Parietal lobe (tissue), 2 donors: ENCODE data around the gene TRIM49D1.

GRCh38 chr11:86815048-86815401 is 14.7 kb downstream of the PRSS23 start:
- RAMPAGE, long total RNA, result no peak

GRCh38 chr11:86919606-86920079 is 35.6 kb downstream of the FZD4 start:
- RAMPAGE, long total RNA, result no peak

DNA sequence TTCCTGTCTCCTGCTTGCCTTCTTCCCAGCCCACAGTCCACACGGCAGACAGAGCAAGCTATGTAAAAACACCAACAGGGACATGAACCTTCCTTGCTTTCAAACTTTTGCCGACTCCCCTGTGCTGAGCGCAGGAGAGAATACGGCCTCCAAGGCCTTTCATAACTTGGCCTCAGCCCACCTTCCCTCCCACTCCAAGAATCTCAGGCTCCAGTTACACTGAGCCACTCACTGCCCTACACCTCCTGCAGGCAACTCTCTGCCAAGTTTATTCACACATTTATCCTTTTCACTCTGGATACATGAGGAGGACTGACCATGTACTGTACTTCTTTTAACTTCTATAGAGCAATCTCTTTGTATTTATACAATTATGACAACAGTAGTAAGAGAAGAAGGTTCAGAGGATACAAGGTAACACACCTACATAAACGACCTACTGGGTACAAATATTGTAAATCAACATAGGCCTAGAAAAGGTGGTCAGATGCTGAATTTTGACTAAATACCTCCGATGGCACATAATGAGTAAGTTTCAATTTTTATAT is 14.6 kb downstream of the FZD4 start:
- RAMPAGE, long total RNA, result no peak

GRCh38 chr11:88338306-88338736 is 785 bp upstream of the CTSC start:
- RAMPAGE, long total RNA, result no peak

GRCh38 chr11:89922189-89922420 is at the start of gene TRIM49D1:
Gene TRIM49D1, minus strand, starts transcription at chr11:89922245.
- RAMPAGE, long total RNA, result no peak

- RAMPAGE, long total RNA, result no peak
Observed at GRCh38 chr11:93329908-93330241, 667 bp upstream of the DEUP1 start.

- RAMPAGE, long total RNA, result no peak
Observed at GRCh38 chr11:93570675-93571274, 27.6 kb upstream of the SMCO4 start.

GRCh38 chr11:93737840-93738969 is 3.1 kb downstream of the TAF1D start:
- RAMPAGE, long total RNA, result no peak

GRCh38 chr11:93797834-93798794 is 14.0 kb downstream of the MED17 start:
- RAMPAGE, long total RNA, result no peak

- RAMPAGE, long total RNA, result no peak
Observed at GRCh38 chr11:94400911-94401213, 357 bp downstream of the GPR83 start.

GRCh38 chr11:94536930-94537393 is 6.8 kb upstream of the FUT4 start:
- RAMPAGE, long total RNA, result no peak

DNA sequence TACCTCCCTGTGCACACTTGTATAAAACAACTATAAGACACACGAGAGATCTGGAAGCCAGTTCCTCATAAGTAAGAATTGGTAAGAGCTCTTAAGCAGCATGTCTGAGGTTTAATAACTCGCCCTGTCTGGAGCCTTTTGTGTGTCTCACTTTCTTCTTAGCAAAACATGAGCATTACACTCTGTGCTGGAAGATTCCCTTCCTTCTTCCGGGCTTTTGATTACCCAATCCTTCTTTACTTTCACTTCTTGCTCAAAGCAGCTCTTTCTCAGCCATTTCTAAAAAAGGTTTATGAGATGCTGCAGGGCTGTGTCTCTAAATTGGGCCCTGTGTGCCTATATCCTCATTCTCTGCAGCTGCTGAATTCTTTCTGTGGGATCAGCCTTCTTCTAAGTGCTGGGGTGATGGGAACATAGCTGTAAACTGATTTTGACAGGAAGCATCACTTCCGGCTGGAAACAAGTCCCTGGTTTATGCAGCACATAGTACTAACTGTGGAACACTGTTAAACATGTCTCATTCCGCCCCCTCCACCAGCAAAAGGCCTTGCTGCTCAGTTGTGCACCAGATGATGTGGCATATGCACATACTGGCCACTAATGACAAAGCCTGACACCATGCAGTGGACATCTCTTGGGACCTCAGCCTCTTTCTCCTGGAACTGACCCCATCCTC is 71.8 kb downstream of the PIWIL4 start:
- RAMPAGE, long total RNA, result no peak

DNA sequence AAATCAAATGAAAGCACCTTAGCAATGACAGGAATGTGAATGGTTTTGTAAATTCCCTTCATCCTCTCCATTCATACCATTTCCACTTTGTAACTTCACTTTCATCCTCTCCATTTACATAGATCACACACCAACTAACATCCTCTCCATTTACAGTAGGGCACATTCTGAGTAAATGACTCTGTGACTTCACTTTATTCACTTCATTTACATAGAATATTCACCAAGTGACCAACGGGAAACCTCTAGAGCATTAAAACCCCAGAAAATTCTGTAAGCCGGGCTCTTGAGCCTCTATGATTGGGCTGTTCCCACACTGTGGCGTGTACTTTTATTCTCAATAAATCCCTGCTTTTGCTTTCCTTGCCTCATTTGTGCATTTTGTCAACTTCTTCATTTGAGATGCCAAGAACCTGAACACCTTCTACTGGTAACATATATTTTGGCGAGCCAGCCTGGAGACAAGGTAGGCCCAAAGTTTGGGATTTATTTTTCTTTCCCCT is 83.0 kb downstream of the PIWIL4 start:
- RAMPAGE, long total RNA, result no peak

- RAMPAGE, long total RNA, result no peak
Observed at GRCh38 chr11:94706274-94706665, 61.9 kb upstream of the AMOTL1 start.

GRCh38 chr11:94740198-94740989 is 27.8 kb upstream of the AMOTL1 start:
- RAMPAGE, long total RNA, result no peak

- RAMPAGE, long total RNA, result no peak
Observed at GRCh38 chr11:94788467-94788900, 20.3 kb downstream of the AMOTL1 start.

- RAMPAGE, long total RNA, result no peak
Observed at GRCh38 chr11:94821432-94821932, 53.3 kb downstream of the AMOTL1 start.

- RAMPAGE, long total RNA, result no peak
Observed at GRCh38 chr11:95037300-95037712, 12.2 kb downstream of the KDM4E start.

DNA sequence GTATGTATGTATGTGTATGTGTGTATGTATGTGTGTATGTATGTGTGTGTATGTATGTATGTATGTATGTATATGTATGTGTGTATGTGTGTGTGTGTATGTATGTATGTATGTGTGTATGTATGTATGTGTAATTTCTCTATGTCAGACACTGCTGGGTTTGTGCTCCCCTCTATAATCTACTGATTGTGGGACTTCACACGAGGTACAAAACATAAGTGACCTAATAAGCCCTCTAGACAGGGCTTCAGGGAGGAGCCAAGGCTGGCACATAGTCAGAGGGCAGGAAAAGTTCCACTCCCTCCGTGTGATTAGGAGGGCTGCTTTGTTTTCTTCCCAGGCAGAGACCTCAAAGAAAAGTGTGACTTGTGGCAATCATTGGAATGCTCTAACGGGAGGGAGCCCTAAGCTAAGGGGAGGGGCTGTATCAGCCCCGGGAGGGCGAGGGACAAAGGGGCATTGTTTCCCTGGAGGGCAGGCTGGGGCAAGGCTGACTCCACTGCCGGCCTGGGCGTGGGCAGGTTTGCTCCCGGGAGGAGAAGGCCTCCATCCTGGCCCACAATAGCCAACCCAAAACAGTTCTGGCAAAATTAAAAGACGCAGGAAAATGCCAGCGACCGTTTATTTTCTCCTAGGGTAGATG is 59.9 kb downstream of the ENDOD1 start:
- RAMPAGE, long total RNA, result no peak

GRCh38 chr11:95150718-95151393 is 61.2 kb downstream of the ENDOD1 start:
- RAMPAGE, long total RNA, result no peak